HEK293 (cell line): ENCODE data around the gene HDGFL1.

DNA sequence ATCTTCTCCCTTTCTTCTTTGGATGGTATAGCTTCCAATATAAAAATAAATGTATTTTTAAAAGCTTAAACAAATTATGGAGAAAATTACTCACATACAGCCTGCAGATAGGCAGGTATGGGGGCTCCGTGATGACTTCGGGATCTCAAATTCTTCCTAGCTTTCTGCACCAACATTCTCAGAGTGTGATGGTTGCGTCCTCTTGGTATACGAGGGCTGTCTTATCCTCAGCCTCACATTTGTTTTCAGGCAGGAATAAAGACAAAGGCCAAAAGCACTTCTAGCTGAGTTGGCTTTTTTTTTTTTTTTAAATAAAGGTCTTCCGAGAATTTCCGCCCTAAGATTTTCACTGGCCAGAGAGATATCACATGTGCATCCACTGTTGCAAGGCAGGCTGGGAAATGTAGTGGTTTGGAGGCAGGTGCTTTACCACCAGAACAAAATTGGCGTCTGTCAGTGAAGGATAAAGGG lies 335.0 kb upstream of the SOX4 start:
- PRO-cap: no peak
- RRBS, 2 experiments: no CpG with 5 or more reads among the region's 7 CpGs

- PRO-cap: no peak
- RRBS, 2 experiments: no CpG with 5 or more reads among the region's 16 CpGs
Measured at GRCh38 chr6:21457534-21458159, 135.9 kb upstream of the SOX4 start.

- PRO-cap: no peak
- RRBS, 2 experiments: no CpG with 5 or more reads among the region's 1 CpG
Measured at GRCh38 chr6:21538454-21538734, 55.2 kb upstream of the SOX4 start.

- PRO-cap: bidirectional peak, plus-strand start at chr6:21595697, minus-strand start at chr6:21595657
- RRBS, 2 experiments: 6% methylated on average over 7 of the region's 79 CpGs; no CpG with 5 or more reads in 1 of the 2 experiments
Measured at GRCh38 chr6:21595508-21596191, 2.1 kb downstream of the SOX4 start.

DNA sequence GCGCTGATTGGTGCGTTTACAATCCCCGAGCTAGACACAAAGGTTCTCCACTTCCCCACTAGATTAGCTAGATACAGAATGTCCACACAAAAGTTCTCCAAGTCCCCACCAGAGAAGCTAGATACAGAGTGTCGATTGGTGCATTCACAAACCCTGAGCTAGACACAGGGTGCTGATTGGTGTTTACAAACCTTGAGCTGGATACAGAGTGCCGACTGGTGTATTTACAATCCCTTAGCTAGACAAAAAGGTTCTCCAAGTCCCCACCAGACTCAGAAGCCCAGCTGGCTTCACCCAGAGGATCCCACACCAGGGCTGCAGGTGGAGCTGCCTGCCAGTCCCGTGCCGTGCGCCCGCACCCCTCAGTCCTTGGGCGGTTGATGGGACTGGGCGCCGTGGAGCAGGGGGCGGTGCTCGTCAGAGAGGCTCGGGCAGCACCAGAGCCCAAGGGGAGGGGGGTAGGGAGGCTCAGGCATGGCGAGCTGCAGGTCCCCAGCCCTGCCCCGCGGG lies 16.0 kb downstream of the SOX4 start:
- PRO-cap: no peak
- RRBS, 2 experiments: no CpG with 5 or more reads among the region's 18 CpGs

DNA sequence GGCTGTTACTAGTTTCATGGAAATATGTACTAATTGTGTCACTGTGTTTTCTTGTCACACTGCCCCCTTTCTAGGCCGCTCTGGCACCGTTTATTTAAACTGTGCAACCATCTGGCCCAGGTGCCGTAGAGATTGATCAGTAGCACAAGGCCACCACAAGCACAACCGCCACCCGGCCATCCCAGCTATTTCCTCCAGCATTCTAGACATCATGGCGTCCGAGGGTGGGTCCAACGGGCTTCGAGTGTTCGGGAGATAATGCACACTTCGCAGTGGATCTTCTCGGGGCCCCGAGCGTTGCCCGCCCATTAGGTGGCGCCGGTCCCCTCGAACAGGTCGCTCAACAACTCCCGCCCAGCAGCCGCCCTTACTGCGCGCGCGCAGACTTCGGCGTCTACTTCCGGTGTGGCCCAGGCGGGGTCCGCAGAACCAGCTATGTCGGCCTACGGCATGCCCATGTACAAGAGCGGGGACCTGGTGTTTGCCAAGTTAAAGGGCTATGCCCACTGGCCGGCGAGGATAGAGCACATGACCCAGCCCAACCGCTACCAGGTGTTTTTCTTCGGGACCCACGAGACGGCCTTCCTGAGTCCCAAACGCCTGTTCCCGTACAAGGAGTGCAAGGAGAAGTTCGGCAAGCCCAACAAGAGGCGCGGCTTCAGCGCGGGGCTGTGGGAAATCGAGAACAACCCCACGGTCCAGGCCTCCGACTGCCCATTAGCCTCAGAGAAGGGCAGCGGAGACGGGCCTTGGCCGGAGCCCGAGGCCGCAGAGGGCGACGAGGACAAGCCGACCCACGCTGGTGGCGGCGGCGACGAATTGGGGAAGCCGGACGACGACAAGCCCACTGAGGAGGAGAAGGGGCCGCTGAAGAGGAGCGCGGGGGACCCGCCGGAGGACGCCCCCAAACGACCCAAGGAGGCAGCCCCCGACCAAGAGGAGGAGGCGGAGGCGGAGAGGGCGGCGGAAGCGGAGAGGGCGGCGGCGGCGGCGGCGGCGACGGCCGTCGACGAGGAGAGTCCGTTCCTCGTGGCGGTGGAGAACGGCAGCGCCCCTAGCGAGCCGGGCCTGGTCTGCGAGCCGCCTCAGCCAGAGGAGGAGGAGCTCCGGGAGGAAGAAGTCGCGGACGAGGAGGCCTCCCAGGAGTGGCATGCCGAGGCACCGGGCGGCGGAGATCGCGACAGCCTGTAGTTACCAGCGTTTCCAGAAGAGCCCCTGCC lies at the start of gene HDGFL1:
TSS of gene HDGFL1 (plus strand) at position 426 of the 1,220 bp plus-strand sequence.
- PRO-cap: no peak
- RRBS, 2 experiments: 94 to 96% methylated on average over 38 of the region's 109 CpGs

GRCh38 chr6:23534758-23535083 lies 591.3 kb upstream of the NRSN1 start:
- PRO-cap: no peak
- RRBS, 2 experiments: no CpG with 5 or more reads among the region's 4 CpGs

DNA sequence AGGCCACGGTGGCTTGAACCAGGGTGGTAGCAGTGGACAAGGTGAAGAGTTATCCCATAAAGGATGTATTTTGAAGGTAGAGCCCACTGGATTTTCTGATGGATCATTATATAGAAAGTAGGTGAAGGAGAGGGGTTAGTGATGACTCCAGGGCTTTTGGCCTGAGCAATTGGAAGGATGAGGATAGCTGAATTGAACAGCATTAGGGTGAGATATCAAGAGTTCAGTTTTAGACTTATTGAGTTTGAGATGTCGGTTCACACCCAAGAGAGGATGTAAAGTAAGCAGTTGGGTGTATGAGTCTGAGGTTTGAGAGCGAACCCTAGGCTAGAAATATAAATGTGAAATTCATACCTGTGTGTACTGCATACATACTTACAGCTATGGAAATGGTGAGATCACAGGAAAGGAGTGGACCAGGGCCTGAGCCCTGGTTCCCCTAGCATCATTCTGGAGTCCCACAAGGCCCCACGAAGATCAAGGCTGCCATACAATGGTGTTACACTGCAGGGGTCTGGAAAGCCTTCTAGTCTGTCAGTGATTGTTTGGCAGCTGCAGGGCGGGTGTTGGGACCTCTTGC lies 3.3 kb downstream of the ALDH5A1 start:
- PRO-cap: no peak
- RRBS, 2 experiments: no CpG with 5 or more reads among the region's 5 CpGs

DNA sequence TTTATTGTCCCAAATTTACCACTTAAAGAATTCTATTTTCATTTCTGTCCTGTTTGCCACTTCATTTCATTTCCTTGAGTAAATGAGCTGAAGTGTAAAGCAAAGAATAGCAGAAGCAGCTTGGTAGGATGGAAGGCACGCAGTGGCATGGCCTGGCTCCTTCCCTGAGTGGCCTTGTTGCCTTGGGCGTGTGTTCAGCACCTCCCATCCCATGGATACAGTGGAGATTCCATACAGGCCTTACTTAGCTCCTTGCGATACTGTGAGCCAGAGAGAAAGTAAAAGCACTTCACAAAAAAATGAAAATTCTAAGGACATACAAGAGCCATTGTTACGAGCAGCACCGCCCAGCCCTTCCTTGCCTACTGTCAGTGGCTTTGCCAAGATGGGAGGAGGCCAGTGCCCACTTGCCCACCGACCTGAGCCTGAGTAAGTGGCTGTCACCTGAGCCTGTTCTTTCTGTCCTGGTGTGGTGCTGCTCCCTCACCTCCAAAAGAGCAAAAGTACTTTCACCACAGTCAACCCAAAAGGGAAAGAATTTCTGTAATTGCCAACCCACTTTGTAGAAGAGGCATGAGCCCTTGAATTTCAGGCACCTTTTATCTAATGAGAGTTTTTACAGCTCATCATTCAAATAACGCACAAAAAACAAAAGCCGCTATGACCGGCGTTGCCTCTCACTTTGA lies 39.7 kb downstream of the ALDH5A1 start:
- PRO-cap: no peak
- RRBS, 2 experiments: no CpG with 5 or more reads among the region's 10 CpGs

- PRO-cap: no peak
- RRBS, 2 experiments: no CpG with 5 or more reads among the region's 7 CpGs
Measured at GRCh38 chr6:24667431-24667820, 549 bp downstream of the ACOT13 start.

- PRO-cap: no peak
- RRBS, 2 experiments: no CpG with 5 or more reads among the region's 4 CpGs
Measured at GRCh38 chr6:24714028-24714543, 4.9 kb downstream of the C6orf62 start.

DNA sequence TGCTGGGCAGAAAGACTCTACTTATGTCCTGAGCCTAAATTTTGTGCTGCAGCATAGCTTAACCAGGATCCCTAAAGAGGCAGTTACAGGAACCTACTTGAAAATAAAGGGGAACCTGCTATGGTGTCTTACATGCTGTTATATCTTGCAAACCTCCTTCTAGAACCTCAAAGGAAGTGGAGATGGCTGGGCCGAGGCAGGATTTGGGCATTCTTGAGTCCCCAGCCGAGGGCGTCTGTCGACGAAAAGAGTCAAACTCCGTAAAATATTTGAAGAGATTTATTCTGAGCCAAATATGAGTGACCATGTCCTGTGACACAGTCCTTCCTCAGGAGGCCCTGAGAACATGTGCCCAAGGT lies 17.1 kb upstream of the GMNN start:
- PRO-cap: no peak
- RRBS, 2 experiments: no CpG with 5 or more reads among the region's 6 CpGs

GRCh38 chr6:24909720-24910119 lies 26.0 kb downstream of the RIPOR2 start:
- PRO-cap: no peak
- RRBS, 2 experiments: no CpG with 5 or more reads among the region's 10 CpGs

DNA sequence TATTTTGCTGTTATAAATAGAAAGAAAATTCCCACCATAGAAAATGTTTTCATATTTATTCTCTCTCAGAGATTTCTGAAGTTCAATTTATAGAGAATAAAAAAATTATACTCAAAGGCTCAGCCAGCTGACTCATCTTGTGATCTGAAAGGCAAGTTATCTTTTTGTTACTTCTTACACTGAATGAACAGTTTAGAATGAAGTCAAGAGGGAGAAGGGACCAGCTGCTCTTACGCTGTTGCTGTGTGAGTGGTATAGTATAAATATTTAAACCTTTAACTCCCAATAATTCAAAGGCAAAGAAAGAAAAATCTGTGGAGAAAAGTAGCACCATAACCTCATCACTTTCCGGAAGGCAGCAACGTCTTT lies 7.4 kb downstream of the RIPOR2 start:
- PRO-cap: no peak
- RRBS, 2 experiments: no CpG with 5 or more reads among the region's 3 CpGs

DNA sequence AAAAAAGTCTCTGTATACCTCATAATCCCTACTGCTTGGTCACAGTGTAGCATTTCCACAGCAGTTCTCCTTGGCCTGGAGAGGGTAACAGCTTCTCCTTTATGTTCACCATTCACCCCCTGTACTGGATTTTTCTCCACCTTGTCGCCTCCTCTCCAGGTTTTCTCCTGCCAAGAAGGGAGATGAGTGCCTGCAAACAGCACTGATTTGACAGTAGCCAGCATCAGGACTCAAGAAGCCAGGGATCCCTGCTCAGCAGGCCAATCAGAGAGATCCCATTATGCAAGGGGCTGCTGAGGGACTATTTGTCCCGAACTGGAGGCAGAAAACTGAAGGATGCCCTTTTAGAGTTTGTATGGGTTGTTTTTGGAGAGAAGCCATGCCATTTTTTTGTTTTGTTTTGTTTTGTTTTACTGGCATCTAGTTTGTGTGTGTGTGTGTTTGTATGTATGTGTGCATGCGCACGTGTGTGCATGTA lies 68.6 kb upstream of the RIPOR2 start:
- PRO-cap: no peak
- RRBS, 2 experiments: no CpG with 5 or more reads among the region's 4 CpGs

GRCh38 chr6:25179190-25179570 lies 100.0 kb upstream of the CARMIL1 start:
- PRO-cap: no peak
- RRBS, 2 experiments: no CpG with 5 or more reads among the region's 2 CpGs

- PRO-cap: no peak
- RRBS, 2 experiments: no CpG with 5 or more reads among the region's 4 CpGs
Measured at GRCh38 chr6:25280518-25280749, 1.3 kb downstream of the CARMIL1 start.

DNA sequence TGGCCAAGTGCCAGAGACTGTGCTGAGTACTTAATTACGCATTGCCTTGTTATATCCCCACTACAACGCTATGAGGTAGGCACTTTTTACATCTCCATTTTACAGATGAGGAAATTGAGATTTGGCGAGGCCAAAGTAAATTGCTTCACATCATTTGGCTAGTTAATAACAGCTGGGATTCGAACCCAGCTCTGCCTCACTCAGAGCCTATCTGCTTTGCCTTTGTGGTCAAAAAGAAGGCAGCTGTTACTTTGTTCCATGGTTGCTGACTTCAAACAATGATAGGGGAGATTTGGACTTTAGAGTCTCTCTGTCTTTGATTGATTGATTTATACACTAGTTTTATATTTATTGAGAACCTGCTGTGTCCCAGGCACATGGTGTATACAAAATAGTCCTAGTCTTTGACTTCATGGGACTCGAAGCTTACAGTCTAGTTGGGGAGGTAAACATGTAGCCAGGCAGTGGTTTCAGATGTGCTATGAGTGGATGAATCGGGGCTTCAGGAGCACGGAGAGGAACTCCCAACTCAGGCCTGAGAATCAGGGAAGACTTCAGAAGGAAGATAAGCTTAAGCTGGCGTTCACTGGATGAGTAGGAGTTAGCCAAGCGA lies 8.5 kb downstream of the CARMIL1 start:
- PRO-cap: no peak
- RRBS, 2 experiments: no CpG with 5 or more reads among the region's 9 CpGs

DNA sequence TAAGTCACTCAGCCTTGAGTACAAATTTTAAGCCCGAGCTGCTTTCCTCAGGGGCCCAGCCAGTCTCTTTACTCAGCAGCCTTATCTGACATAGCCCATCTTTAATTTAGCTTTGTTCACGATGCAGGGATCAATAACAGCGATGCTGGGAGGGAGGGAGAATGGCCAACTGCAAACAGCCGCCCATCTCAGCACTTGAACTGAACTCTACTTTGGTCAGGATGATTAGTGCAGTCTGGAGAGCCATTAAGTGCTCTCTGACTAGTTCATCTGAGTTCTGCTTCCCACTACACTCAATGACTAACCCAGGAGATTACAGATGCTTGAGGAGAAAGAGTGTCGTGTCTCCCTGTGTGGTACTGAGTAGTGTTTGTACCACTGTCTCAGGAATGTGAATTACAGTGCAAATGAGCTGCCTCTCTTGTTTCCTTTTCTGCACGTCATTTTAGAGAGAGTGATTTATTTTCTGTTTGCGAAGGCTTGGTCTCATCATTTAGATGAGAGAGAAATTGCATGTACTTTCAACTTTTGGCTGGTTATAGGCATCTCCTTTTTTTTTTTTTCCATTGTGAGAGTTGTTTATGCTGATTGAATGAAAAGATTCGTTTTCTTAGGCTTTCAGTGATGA lies 23.5 kb downstream of the CARMIL1 start:
- PRO-cap: unidirectional peak, minus-strand start at position 398 of the sequence
- RRBS, 2 experiments: no CpG with 5 or more reads among the region's 8 CpGs

DNA sequence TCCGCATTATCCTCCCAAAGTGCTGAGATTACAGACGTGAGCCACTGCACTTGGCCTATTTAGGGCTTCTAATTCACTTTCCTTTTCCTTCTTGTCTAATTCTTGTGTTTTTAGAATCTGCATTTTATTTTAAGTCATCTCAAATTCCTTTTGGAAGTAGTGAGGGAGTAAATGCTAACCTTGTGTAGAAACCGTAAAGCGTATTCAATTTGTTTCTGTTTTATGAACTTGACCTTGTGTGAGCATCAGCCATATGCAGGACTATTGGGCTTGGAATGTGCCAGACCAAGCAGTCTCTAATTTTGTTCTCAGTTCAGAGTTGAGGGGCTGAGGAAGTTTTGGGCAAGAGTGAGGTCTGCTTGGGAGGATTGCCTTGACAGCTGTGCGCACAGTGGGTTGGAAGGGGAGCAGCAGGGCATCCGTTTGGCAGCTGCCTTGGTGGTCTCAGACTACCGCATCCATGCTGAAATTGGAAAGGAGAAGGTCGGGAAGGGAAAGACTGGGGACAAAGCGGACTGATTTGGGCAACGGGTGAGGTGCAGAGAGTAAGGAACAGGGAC lies 38.7 kb downstream of the CARMIL1 start:
- PRO-cap: no peak
- RRBS, 2 experiments: no CpG with 5 or more reads among the region's 10 CpGs